Subcutaneous adipose tissue (tissue), 3 donors: ENCODE measurements around the gene PECAM1.

GRCh38 chr17:64038646-64039087, 18.2 kb upstream of the ICAM2 start:
- PRO-cap: no peak
- RAMPAGE, long total RNA, 3 experiments: no peak in any of the 3 experiments

DNA sequence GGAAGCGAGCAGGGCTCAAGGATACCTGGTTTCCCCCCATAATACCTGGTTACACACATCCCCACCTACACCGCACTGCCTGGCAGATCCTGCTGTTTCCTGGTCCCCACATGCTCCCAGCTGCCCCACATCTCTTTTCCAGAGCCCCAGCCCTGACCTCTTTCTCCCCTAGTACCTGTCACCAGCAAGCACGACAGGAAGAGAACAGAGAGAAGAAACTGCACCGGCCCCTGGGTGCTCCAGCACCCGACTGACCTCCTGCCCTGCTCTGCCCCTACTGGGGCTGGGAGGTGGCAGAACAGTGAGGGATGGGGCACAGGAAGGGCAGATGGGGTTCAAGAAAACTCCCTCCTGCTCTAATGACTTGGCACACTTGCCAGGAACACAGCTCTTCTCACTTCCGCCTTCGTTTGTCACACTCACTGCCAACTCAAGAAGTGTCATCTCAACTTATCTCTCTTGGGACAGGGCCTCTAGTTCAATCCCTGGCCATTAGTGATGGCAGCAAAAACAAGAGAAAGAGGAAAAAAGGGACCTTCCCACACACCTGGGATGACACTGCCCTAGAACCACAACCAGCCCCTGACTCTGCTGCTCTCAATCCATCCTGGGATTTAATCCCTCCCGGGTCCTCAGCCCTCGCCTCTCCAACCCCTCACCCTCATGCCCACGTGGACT, 42.6 kb upstream of the ICAM2 start:
- PRO-cap: no peak
- RAMPAGE, long total RNA, 3 experiments: no peak in any of the 3 experiments

GRCh38 chr17:64063794-64064913, 43.7 kb upstream of the ICAM2 start:
- PRO-cap: no peak
- RAMPAGE, long total RNA, 3 experiments: no peak in any of the 3 experiments

DNA sequence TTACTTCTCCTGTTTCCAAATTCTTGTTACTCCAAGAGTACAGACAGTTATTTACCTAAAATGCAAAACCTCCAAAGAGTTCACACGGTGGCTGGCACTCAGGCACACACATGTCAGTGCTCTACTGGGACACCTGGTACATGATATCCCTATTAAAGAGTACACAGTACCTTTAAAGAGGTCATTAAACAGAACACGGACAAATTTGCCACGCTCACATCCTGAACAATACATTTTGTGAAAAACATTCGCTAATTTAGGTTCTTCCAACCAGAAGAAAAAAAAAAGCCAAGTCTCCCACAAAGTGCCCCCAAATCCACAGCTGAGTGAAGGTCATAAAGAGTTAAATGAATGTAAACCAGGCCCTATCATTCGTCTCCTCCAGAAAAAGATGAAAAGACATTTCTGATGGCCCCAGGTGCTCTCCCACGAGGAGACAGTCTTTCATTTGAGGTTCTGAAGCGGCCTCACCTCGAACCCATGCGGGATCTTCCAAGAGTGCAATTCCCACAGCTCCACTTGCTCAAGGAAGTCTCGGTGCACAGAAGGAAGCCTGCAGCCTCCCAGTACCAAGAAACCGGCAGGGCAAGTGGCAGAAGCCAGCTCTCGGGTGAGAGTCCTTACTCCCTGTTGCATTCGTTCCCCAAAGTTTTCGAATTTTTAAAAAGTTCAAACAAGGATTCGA, 974 bp downstream of the ERN1 start:
- PRO-cap: unidirectional peak, plus-strand start at position 566 of the sequence
- RAMPAGE, long total RNA, 3 experiments: no peak in any of the 3 experiments

DNA sequence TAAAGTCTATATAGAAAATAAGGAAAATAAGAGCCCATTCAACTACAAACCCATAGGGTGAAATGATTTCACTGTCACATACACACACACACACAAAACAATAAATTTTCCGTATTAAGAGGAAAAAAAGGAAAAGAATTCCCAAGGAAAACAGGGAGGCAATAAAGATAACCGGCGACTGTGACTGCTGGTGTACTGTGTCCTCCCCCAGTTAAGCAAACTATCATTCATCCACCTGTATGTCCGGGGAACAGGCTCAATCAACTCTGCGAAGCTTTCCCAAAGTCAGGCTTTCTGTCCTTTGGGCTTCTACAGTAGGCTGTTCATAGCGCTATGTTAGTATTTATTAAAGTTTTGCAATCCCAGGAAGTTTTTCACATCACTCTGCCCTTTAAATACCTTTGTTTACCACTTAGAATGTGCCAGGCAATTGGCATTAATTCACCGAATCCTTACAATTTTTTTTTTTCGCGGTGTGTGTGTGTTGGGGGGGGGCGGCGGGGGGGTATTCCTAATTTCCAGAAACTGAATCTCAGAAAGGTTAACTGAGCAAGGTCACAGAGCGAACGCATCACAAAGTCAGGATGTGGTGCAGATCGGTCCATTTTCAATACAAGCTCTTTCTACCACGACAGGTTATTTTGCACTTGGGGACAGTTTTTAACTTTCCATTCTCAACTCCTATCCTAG, 15.2 kb upstream of the ERN1 start:
- PRO-cap: unidirectional peak, plus-strand start at position 571 of the sequence; unidirectional peak, minus-strand start at position 612 of the sequence
- RAMPAGE, long total RNA, 3 experiments: no peak in any of the 3 experiments

DNA sequence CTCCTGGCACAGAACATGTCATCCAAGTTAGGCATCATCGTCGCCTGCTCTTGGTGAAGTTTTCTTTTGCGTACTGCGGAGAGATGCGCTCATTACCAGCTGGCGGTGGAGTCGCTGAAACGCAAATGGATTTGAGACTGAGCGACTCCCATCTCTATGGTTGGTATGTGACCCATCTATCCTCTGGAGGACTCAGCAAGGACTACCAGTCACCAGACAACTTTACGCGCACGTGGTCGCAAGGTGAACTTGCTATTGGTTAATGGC, 15.6 kb upstream of the ERN1 start:
- PRO-cap: bidirectional peak, plus-strand start outside the sequence, minus-strand start at position 127 of the sequence
- RAMPAGE, long total RNA, 3 experiments: no peak in any of the 3 experiments

- PRO-cap: bidirectional peak, plus-strand start at chr17:64145970, minus-strand start at chr17:64145766
- RAMPAGE, long total RNA, 3 experiments: start-site peak on the plus strand in 2 of 3 experiments, at chr17:64145968-64145975 at its widest, 15 to 28 reads per replicate
Measured at GRCh38 chr17:64145907-64146041, 15.8 kb upstream of the ERN1 start.

DNA sequence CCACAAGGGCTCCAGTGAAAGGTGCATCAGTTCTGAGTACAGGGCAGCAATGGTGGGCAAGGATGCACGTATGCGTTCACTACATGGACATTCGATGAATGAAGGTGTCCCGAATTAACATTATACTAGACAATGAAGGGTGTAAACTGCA, 17.0 kb upstream of the ERN1 start:
- PRO-cap: no peak
- RAMPAGE, long total RNA, 3 experiments: no peak in any of the 3 experiments

- PRO-cap: no peak
- RAMPAGE, long total RNA, 3 experiments: no peak in any of the 3 experiments
Measured at GRCh38 chr17:64150070-64151107, 20.4 kb upstream of the ERN1 start.

DNA sequence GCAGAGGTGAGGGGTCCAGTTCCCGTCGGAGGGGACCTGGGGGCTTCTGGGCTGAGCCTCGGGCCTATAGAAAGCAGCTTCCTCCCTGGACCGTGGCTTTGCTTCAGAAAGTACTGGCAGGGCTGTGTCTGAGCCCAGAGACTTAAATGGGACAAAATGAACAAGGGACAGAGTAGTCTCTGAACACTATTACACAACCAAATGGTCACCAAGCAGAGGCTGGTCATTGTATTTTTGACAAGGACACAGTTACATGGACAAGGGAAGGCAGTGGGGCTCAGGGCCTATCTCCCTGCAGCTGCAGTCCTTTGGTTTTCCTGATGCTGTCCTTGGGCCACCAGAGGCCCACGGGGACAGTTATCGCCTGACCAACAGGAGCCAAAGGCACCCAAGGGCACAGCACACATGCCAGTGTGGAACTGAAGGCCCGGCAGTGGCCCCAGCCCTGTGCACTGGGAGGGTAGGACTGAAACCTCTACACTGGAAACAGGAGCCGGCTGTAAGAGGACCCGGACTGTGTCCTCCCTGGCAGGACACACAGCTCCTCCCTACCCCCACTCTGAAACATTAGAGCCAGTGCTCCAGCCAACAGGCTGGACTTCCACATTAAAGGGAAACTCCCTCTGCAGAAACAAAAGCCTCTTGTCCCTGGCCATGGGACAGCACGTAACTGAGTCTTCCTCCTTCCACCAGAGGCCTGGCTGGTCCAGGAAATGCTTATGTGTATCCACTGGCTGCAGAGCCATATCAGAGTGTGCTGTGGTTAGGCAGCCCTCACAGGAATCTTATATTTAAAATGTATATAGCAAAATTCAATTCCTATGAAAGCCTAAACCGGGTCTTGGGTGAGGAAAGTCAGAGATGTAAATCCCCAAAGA, 26.1 kb upstream of the ERN1 start:
- PRO-cap: bidirectional peak, plus-strand start at position 730 of the sequence, minus-strand start at position 561 of the sequence
- RAMPAGE, long total RNA, 3 experiments: no peak in any of the 3 experiments

- PRO-cap: unidirectional peak, minus-strand start at chr17:64240857
- RAMPAGE, long total RNA, 3 experiments: no peak in any of the 3 experiments
Measured at GRCh38 chr17:64240656-64241441, 22.2 kb downstream of the TEX2 start.

GRCh38 chr17:64282684-64283037, 19.6 kb upstream of the TEX2 start:
- PRO-cap: no peak
- RAMPAGE, long total RNA, 3 experiments: no peak in any of the 3 experiments

GRCh38 chr17:64321127-64321440, 58.0 kb upstream of the TEX2 start:
- PRO-cap: no peak
- RAMPAGE, long total RNA, 3 experiments: no peak in any of the 3 experiments

DNA sequence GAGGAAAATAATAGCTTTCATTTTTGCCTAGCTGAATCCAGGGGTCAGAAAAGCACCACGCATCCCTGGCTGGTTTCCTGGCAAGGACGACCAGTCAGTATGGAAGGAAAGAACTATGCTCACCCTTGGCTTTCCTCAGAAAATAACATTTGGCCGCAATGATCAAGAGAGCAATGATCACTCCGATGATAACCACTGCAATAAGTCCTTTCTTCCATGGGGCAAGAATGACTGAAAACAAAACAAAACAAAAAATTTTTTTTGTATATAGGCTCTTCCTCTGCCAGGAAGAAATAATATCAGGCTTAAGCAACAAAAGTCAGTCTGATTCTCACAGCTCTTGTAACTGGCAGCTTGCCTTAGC, 35.9 kb downstream of the PECAM1 start:
- PRO-cap: no peak
- RAMPAGE, long total RNA, 3 experiments: no peak in any of the 3 experiments

DNA sequence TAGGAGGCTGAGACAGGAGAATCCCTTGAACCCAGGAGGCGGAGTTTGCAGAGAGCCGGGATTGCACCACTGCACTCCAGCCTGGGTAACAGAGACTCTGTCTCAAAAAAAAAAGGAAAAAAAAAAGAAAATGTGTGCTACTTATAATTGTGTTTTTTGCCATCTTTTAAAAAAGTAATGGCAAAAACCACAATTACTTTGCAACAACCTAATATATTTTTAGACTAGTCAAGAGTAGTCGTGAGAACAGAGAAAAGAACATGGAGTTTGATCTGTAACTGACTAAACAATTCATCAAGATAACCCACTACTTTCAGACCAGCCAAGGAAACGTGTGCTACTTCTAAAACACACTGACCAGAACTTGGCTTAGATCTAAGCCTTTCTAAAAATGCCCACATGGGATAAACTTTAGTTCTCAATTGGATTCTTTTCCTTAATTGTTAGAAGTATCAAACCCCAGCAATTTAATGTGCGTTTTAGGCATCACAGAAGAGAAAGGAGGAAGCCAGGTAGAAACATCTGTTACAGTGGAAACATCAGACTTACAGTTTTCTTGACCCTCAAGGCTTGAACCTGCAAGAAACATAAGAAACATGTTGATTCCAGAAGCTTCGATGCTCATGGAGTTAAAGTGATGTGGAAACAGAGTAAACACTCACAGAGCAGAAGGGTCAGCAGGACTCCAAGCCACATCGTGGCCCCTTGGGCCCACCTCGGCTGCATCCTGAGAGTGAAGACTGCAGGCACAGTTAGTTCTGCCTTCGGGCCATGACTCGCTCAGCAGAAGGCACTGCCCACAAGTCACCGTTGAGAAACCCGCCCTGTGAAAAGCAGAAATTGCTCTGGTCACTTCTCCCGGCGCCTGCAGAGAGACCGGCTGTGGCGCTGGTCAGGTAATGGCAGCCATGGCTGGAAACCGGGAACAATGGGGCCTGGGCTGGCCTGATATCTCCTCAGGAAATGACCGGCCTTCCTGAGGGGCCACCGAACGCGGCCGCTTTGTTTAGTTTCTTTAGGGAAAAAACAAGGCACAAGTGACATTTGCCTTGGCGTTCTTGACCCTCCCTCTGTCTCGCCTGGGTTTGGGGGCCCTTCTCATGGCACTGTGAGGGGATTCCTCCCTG, at the start of gene PECAM1:
Gene PECAM1 (minus strand): TSS at position 921 of the 1,127 bp plus-strand sequence.
- PRO-cap: bidirectional peak, plus-strand start at position 852 of the sequence, minus-strand start at position 729 of the sequence
- RAMPAGE, long total RNA, 3 experiments: start-site peak on the minus strand in 3 of 3 experiments, centred at positions 818 to 824 of the sequence, 1,108 to 1,814 reads per replicate

DNA sequence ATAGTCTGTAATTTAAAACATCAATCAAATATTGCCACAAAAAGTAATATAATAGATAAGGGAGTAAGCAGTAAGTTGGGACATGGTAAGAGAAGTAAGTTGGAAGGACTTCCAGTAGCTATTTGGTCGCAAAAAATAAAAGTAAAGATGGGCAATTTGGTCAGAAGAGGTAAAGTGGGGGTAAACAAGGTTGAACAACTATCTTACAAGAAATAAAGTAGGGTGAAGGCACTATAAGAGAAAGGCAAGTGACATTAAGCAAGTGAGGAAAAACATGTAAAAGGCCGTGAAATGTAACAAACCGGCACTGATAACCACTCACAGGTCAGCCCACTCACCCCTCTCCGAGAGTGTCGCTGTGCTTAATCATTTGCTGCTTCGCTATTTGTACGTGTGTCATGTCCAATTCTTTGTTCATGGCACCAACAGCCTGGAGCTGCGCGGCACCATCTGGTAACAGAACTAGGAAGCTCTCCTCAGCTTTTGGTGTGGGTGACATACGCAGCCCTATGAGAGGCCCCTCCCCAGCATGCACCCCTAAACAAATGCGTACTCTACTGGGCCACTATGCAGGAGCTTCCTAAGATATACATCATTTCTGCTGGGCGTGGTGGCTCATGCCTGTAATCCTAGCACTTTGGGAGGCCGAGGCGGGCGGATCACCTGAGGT, 2.2 kb upstream of the PECAM1 start:
- PRO-cap: no peak
- RAMPAGE, long total RNA, 3 experiments: no peak in any of the 3 experiments

GRCh38 chr17:64497991-64498685, 1.3 kb upstream of the POLG2 start:
- PRO-cap: no peak
- RAMPAGE, long total RNA, 3 experiments: no peak in any of the 3 experiments

GRCh38 chr17:64501241-64502137, 4.6 kb downstream of the DDX5 start:
- PRO-cap: no peak
- RAMPAGE, long total RNA, 3 experiments: no peak in any of the 3 experiments

DNA sequence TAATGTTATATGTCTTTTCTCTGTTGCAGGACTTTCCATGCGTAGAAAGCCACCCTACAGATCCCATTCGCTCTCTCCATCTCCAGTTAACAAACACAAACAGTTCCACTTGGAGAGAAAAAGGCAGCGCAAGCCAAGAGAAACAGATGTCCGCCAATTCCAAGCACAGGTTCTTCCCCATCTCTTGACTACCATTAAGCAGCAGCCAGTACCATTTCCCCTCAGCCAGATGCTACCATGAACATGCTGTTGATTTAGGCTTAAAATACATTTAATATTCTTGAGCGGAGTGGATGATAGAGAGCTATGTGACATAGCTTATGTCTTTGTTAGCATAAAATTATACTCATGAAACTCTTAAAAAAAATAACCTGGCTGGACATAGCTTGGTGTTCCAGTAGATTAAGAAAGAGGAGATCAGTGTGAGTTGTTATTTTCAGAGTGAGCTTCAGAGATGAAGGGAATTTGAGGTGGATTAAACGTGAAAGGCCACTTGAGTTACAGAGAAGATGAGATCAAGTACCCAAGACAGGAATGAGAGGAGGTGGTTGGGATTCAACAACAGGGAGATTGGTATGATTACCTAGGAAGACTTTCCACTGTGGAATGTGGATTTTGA, 22.6 kb downstream of the CEP95 start:
- PRO-cap: no peak
- RAMPAGE, long total RNA, 3 experiments: no peak in any of the 3 experiments

- PRO-cap: no peak
- RAMPAGE, long total RNA, 3 experiments: no peak in any of the 3 experiments
Measured at GRCh38 chr17:64628574-64629210, 33.4 kb downstream of the SMURF2 start.